Epithelial cell of proximal tubule (primary cell): ENCODE data around the gene CCDC127.

DNA sequence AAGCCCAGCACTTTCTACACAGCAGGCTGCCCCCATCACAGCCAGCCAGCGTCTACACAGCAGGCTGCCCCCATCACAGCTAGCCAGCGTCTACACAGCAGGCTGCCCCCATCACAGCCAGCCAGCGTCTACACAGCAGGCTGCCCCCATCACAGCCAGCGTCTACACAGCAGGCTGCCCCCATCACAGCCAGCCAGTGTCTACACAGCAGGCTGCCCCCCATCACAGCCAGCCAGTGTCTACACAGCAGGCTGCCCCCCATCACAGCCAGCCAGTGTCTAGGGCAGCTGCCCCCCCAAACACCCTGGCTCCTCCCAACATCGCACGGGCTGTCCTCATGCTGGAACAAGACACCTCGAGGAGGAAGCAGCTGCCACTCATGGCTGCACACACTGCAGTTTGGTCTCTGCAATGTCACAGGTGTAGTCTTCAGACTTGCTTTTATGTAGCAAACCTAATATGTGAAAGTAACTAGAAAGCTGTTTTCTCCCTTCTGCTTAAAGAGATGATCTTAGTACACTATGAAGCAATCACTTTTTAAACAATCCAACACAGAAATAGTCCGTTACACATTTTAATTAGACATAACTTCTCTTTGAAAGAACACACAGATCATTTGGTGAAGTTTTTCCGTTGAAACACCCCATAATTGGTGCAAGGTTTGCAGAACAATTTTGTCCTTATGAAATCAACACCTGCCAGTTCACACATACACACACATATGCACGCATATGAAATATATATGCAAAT, 9.7 kb downstream of the LRRC14B start:
- RAMPAGE, long total RNA, result no peak
- RRBS, result no CpG with 5 or more reads among the region's 10 CpGs

DNA sequence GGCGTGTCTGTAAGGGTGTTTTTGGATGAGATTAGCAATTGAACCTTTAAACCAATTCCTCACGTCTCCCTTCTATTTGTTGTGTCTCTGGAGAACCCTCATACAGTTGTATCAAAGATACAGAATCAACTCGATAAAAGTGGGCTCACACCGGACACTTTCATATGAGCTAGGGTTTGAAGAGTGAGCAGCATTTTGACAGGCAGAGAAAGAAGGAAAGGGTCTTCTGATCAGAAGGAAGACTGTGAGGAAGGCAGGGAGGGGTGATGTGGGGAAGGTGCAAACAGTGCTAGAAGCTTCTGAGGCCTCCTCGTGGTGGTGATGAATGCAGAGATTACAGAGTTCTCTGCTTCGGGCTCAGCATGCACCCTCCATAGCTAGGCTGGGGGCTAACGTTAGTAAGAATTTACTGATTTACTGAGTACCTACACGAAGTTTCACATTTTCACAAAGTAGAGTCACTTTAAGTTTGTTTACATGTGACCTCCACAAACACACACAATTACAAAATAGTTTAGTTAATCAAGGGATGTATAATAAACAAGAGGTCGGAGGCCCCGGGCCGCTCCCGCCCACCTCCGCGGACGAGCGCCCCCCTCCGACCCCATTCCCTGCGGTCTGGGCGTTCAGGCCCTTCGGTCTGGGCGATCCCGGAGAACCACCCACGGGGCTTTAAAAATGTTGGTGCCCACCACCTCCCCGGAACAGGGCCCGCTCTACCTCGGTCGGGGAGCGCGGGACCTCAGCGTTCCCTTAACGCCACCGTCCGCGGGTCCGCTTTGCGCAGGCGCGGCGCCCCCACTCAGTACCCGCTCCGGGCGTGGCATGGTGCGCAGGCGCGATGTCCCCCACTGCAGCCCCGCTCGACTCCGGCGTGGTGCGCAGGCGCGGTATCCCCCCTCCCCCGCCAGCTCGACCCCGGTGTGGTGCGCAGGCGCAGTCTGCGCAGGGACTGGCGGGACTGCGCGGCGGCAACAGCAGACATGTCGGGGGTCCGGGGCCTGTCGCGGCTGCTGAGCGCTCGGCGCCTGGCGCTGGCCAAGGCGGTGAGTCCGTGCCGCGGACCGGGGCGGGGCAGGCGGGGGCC, at the start of gene CCDC127:
Gene CCDC127, minus strand, starts transcription at position 781 of the 1,087 bp plus-strand sequence.
- RAMPAGE, long total RNA, result start-site peak on the plus strand centred at position 957 of the sequence, 48 bp wide, 895 and 172 reads in 2 replicates
- RRBS, result 1% methylated on average over 22 of the region's 77 CpGs

DNA sequence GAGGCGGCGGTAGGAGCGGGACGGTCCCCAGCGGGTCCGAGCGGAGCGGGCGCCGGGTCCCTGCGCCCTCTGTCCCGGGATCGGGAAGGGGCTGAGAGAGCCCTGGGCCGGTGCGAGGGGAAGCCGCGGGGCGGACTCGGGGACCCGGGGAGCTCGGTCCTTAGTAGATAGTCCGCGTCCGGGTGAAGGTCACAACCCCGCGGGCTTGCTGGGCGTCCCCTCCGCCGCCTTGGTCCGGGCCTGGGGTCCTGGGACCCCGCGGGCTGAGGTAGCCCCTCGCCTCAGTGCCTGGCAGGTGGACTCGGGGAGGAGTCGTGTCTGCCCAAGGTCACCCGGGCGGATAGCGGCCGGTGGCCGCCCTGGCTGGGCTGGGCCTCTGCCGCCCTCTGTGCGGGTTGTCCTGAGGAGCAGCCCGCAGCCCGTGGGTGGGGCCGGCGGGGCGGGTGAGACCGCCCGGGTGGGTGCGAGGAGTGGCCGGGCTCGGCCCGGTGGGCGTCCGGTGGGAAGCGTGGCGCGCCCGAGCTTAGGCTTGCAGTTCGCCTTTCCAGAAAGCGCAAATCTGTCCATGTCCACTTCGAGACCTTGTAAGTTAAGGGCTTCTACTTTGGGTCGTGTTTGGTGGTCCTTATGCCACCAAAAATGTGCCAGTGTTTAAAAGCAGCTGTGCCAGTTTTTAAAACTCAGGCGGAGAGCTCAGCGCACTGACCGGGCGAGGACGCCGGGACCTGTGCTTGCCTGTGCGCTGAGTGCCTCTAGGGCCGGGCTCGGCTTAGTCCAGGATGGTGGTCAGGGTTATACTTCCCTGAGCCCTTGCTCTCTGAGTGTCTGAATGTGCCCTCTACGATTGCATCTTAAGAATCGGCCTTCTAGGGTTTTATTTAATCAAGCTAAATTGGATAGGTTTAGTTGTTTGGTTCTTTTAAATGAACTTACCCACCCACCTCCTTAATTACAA, 617 bp downstream of the SDHA start:
- RAMPAGE, long total RNA, result no peak
- RRBS, result 2% methylated on average over 21 of the region's 74 CpGs

GRCh38 chr5:220135-220406, 2.0 kb downstream of the SDHA start:
- RAMPAGE, long total RNA, result no peak
- RRBS, result no CpG with 5 or more reads among the region's 2 CpGs

- RAMPAGE, long total RNA, result no peak
- RRBS, result 3% methylated on average over 15 of the region's 41 CpGs
Measured at GRCh38 chr5:321854-322148, 287 bp downstream of the AHRR start.

GRCh38 chr5:445925-446937, 3.3 kb downstream of the EXOC3 start:
- RAMPAGE, long total RNA, result no peak
- RRBS, result 94% methylated on average over 5 of the region's 21 CpGs

DNA sequence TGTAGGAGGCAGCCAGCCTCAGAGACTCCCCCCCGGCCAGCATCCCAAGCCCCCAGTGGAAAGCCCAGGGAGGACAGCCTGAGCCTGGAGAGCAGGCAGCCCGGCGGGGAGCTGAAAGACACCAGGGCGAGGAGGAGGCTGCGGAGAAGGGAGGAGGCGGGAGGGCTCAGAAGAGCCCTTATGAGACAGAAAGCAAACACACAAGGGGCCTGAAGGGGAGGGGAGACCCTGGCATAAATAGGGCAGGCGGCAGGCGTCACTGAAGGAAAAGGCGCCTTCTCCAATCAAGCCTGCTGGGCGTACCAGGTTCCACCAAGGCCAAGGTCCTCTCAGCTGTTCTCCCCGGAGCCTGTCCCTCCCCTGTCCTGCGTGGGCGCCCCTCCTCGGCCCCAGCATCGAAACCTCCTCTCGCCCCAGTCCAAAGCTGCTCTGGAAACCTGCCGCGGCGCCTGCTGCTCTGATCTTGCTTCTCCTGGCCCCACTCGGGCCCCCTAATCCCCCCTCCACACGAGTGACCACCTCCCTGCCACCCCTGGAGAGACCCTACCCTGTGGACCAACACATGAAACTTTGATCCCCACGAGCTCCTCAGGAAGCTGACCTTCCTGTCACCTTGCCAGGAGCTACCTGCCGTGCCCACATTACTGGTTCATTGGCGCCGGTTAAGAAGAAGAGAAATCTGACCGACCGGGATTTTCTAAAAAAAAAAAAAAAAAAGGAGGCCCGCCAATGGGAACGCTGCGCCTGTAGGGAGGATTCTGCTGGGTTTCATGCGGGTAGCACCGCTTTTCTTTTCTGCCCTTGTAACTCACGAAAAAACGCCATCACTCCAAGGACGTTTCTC, 1.1 kb downstream of the SLC9A3 start:
- RAMPAGE, long total RNA, result no peak
- RRBS, result 6% methylated on average over 2 of the region's 35 CpGs

- RAMPAGE, long total RNA, result no peak
- RRBS, result no CpG with 5 or more reads among the region's 18 CpGs
Measured at GRCh38 chr5:666787-667737, 26.1 kb downstream of the TPPP start.

DNA sequence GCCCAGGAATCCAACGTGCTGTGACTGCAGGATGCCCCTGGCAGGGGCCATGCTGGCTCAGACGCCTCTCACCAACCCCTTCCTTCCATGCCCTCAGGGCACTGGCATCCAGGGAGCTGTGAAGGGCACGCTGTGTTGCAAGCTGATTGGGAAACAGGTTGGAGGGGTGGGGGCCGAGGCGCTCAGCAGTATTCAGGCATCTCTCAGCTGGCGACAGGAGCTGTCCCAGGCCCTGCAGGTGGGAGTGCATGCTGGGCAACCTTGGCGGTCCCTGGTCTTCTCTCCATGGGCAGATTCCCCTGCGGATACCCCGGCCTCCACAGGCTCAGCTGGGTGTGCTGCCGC, 9.6 kb downstream of the TPPP start:
- RAMPAGE, long total RNA, result no peak
- RRBS, result 75% methylated on average over 2 of the region's 10 CpGs

- RAMPAGE, long total RNA, result no peak
- RRBS, result no CpG with 5 or more reads among the region's 34 CpGs
Measured at GRCh38 chr5:690885-691475, 2.2 kb downstream of the TPPP start.

GRCh38 chr5:716541-717178, 23.5 kb upstream of the TPPP start:
- RAMPAGE, long total RNA, result no peak
- RRBS, result no CpG with 5 or more reads among the region's 7 CpGs

- RAMPAGE, long total RNA, result no peak
- RRBS, result no CpG with 5 or more reads among the region's 26 CpGs
Measured at GRCh38 chr5:1075278-1075858, 36.5 kb downstream of the SLC12A7 start.

DNA sequence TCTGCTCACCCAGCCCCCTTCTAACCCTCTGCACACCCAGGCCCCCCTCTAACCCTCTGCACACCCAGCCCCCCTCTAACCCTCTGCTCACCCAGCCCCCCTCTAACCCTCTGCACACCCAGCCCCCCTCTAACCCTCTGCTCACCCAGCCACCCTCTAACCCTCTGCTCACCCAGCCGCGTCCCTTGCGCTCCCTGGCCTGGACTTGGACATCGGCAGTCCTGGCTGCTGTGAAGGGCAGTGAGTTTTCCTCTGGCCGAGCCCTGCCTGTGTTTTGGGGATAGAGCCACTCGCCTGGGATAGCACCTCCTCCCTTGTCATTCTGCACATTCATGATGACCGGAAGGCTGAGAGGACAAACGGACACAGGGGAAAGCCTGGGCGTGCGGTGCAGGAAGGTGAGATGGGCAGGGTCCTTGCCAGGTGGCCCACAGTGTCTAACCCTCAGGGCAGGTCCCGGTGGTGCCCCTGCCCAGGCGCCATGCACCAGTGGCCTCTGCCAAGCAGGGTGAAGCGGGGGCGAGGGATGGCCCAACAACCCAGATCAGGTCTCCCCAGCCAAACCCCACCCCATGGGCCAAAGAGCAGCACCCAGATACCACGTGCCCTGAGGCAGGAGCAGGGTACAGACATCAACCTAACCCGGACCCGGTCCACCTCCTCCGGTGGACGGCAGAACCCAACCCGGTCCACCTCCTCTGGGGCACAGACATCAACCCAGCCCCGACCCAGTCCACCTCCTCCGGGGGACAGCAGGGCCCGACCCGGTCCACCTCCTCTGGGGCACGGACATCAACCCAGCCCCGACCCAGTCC, 13.0 kb downstream of the SLC12A7 start:
- RAMPAGE, long total RNA, result no peak
- RRBS, result 42% methylated on average over 2 of the region's 26 CpGs

DNA sequence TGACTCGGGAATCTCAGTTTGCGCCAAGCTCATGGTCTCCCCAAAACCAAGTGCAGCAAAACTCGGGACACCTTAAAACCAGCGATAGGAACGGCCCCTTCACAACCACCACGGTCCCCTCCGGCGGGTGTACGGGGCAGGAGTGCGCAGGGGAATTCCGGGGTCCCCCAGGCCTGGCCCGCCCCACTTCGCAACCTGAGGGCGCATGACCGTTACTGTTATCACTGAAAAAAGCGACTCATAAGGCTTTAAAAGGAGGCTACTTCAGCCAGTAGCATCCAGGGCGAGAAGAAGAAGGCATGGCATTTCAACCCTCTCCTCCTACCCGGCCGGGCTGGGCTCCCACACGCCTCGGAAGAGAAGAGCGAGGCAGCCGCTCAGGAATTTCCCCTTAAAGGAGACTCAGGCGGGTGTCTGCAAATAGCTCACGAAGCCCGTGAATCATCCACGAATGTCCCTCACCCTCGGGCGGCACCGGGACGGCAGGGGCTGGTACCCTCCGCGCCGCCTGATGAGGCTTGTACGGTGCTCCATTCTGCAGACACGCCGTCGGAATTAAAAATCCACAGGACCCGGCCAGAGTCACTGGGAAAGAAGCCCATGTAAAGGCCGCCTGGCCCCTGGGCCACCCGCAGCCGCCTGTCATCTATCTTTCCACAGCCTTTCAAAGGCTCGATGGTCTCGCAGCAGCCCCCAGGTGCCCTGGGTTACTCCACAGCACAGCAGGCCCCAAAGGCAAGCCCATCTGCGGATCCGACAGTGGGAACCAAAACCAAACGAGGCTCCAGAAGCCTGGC, 11.9 kb downstream of the SLC12A7 start:
- RAMPAGE, long total RNA, result no peak
- RRBS, result 20% methylated on average over 9 of the region's 47 CpGs

DNA sequence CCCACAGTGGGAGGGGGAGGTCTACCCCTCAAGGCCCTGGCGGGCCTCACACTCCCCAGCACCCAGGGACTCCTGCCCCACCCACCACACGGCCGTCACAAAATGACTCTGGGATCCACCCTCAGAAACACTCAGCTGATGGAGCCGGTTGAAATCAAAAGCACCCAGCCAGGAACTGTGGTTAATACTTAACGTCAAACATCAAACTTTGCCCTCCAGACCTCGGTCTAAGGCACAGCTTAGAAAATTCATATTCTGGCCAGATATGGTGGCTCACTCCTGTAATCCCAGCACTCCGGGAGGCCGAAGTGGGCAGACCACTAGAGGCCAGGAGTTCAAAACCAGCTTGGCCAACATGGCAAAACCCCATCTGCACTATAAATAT, 6.0 kb downstream of the SLC12A7 start:
- RAMPAGE, long total RNA, result no peak
- RRBS, result no CpG with 5 or more reads among the region's 8 CpGs

GRCh38 chr5:1110532-1110692, 1.5 kb downstream of the SLC12A7 start:
- RAMPAGE, long total RNA, result no peak
- RRBS, result 11% methylated on average over 2 of the region's 6 CpGs

DNA sequence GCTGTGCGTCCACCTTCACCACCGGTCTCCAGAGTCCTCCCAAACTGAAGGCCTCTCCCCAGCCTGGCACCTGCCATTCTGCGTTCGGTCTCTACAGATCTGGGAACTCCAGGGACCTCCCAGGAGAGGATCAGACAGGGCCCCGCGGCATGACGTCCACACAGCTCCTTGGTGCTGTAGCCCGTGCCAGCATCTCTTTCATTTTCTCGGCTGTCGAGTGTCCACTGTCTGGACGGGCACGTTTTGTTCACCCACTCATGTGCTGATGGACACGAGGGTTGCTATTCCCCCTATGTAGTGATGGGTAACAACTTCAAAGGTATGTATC, 10.7 kb upstream of the SLC12A7 start:
- RAMPAGE, long total RNA, result no peak
- RRBS, result no CpG with 5 or more reads among the region's 13 CpGs

DNA sequence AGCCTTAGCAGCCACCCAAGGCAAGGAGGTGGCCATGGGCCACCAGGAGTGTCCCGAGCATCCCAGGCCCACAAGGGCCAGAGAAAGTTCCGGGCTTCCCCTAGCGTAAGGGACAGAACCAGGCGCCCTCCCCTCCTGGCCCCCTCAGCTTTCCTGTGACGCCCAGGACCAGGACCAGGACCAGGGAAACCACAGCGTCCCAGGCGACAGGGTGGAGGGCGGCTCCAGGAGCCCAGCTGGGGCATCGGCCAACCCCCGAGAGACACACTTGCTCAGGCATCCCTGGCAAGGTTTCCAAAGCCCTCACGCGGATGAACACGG, 17.4 kb upstream of the SLC12A7 start:
- RAMPAGE, long total RNA, result no peak
- RRBS, result no CpG with 5 or more reads among the region's 13 CpGs

DNA sequence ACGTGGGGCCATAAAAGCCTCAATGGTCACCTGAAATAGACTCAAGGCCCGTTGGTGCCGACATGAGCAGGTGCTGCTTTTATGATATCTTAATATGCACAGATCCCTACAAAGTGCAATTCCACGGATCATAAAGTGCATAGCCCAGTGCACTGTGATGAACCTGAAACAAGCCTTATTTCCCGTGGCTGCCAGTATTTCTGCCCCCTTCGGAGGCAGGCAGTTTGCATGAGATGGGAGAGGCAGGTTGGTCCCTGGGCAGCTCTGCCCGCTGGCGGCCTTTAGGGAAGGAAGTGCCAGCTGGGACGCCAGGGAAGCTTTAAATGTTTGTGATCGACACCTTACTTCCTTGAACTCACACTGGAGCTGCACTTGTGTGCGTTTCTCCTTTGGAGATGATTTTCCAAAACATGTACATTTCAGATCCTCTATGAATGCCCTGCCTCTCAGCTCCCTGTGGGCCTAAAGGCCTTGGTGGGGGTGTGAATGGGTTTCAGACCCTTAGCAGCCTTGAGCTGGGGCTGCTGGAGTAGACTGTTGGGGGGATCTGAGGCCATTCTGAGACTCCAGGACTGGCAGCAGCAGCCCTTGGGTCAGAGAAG, 14.7 kb downstream of the SLC6A18 start:
- RAMPAGE, long total RNA, result no peak
- RRBS, result no CpG with 5 or more reads among the region's 11 CpGs

DNA sequence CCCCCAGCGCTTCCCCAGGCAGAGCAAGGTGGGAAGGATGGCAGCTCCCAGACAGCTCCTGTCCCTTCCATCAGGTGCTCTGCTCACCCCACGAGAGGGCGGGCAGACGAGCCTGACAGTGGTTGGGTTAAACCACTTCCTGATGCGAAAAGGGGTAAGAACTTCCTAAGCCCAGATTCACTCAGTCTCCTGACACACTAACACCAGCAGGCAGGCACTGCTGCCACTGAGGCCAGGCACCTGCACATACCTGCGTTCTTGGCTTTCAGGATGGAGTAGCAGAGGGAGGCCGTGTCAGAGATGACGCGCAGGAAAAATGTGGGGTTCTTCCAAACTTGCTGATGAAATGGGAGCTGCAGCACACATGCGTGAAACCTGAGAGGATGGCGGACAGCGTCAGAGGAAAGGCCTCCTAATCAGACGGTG, 29.9 kb downstream of the SLC6A18 start:
- RAMPAGE, long total RNA, result no peak
- RRBS, result no CpG with 5 or more reads among the region's 13 CpGs